GM19239 (cell line): ENCODE measurements around a stretch of chr13.

GRCh38 chr13:103170180-103170403 is 103.9 kb upstream of the SLC10A2 start:
- RRBS = no CpG with 5 or more reads among the region's 5 CpGs

GRCh38 chr13:106095663-106096354 is 439.7 kb downstream of the EFNB2 start:
- RRBS = no CpG with 5 or more reads among the region's 8 CpGs

- RRBS = no CpG with 5 or more reads among the region's 6 CpGs
Measured at GRCh38 chr13:106475724-106476274, 59.7 kb downstream of the EFNB2 start.

GRCh38 chr13:107724165-107724727 is 143.1 kb downstream of the NALF1 start:
- RRBS = no CpG with 5 or more reads among the region's 5 CpGs

GRCh38 chr13:108402918-108403403 is 133.4 kb downstream of the TNFSF13B start:
- RRBS = no CpG with 5 or more reads among the region's 4 CpGs

- RRBS = no CpG with 5 or more reads among the region's 14 CpGs
Measured at GRCh38 chr13:109155018-109155928, 525.9 kb downstream of the MYO16 start.

DNA sequence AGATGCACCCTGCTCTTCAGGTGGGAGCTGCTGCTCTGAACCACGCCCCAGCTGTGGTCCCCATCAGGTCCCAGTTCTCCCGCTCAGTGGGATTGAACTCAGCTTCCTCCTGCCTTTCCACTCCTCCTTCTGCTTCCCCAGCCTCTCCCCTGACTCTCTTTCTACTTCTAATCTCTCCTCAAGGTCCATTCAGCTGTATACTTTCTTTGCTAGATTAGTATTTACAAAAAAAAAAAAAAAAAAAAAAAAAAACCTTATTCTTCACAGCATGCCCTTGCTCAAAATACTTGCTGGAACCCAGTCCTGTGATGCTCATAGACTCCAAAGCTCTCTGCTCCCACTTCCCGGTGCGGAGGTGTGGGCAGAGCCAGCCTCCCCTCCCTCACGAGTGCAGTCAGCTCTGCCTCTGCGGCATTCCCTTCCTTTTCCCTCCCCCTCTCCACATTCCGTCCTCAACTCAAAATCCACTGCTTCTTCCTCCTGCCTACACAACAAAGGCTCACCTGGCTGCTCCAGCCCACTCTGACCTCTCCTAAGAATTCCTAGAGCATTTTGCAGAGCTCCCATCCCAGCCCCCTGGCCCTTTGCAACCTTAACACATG is 527.7 kb downstream of the MYO16 start:
- RRBS = no CpG with 5 or more reads among the region's 7 CpGs

GRCh38 chr13:109274092-109274570 is 512.3 kb downstream of the IRS2 start:
- RRBS = no CpG with 5 or more reads among the region's 2 CpGs

- RRBS = no CpG with 5 or more reads among the region's 9 CpGs
Measured at GRCh38 chr13:109412653-109412915, 373.8 kb downstream of the IRS2 start.

- RRBS = no CpG with 5 or more reads among the region's 12 CpGs
Measured at GRCh38 chr13:109569856-109570823, 216.2 kb downstream of the IRS2 start.

- RRBS = no CpG with 5 or more reads among the region's 35 CpGs
Measured at GRCh38 chr13:109704443-109705807, 81.5 kb downstream of the IRS2 start.

DNA sequence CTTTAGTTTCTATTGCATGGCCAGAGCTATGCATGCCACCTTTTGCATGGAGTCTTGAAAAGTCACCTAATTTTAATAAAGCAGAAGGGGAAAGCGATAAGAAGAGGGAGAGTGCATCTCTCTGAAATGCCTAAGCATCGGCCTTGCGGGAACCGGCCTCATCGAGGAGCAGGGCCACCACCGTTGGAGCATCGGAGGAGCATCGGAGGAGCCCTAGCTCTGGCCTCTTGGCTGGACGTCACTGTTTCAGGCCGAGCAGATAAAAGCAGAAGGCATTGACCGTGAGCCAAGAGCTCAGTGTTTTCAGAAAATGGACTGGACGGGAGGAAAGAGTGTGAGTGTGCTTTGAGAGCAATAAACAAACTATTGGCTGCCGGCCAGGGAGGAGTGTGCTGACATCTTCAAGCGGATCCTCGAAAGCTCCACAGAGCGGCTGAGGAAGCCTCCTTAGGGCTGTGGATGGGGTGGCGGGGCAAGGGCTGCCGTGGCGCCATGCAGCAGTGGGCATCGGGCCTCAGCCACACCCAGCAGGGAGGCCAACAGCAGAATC is 41.9 kb downstream of the IRS2 start:
- RRBS = no CpG with 5 or more reads among the region's 20 CpGs

GRCh38 chr13:109754445-109755146 is 31.8 kb downstream of the IRS2 start:
- RRBS = 78% methylated on average over 3 of the region's 12 CpGs

DNA sequence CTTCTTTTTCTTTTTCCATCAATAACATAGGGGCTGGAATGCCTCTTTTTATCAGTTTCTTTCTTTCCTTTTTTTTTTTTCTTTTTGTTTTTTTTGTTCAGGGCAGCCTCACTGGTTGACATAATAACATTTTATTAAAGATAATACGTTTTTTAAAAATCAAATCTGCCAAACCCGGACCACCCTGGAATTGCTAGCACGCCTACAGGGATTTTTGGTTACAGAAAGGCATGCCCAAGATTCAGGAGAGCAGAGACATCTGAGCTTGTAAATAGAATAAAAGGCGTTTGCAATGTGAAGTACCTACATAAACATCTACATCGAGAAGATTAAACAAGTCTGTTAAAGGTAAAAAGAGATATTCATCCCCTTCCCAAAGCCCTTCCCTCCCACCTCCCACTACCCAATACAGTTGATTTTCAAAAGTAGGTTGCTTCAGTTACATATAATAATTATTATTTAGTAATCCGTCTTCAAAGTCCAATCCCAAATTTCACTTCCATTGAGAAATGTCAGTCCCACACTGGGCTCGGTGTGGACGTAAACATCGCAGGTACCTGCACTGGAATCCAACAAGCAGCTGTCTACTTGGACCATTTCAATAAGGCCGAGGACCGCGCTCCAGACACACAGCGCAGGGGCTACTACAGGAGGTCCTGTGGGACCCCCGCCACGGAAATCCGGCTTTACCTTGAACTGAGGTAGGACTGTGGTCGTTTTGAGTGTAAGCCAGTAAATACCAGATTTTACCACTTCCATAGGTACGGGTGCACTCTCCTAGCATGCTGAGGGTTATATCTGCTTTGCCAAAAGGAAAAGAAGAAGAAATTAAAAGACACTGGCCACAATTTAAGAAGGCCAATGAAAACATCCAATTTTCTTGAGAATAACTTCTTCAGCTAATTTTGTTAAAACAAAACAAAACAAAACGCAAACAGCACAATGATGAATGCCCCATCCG is 31.0 kb downstream of the IRS2 start:
- RRBS = no CpG with 5 or more reads among the region's 20 CpGs

GRCh38 chr13:109760395-109761059 is 25.9 kb downstream of the IRS2 start:
- RRBS = no CpG with 5 or more reads among the region's 11 CpGs

DNA sequence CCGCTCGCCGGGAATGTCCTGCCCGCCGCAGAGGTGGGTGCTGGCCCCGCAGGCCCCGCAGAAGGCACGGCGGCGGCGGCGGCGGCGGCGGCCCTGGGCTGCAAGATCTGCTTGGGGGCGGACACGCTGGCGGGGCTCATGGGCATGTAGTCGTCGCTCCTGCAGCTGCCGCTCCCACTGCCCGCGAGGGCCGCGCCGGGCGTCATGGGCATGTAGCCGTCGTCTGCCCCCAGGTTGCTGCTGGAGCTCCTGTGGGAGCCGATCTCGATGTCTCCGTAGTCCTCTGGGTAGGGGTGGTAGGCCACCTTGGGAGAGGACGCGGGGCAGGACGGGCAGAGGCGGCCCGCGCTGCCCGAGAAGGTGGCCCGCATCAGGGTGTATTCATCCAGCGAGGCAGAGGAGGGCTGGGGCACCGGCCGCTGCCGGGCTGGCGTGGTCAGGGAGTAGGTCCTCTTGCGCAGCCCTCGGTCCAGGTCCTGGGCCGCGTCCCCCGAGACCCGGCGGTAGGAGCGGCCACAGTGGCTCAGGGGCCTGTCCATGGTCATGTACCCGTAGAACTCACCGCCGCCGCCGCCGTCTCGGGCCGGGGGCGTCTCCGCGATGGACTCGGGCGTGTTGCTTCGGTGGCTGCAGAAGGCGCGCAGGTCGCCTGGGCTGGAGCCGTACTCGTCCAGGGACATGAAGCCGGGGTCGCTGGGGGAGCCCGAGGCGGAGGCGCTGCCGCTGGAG is 2.3 kb downstream of the IRS2 start:
- RRBS = 84% methylated on average over 16 of the region's 78 CpGs

DNA sequence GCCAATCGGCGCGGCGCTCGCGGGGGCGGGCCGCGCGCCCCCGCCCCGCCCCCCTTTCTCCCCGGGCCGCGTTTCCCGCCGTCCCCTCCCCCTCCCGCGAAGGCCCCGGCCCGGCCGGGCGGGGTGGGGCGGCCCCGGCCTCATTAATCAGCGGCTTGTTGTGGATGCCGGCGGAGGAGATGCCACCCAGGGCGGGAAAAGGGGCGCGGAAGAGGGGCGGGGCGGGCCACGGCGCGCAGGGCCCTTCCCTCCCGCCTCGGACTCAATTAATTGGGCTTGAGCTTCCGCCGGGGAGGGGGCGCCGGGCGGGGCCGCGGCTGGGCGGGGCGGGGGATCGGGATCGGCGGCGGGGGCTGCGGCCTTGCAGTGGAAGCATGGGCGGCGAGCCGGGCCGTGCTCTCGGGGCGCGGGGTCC is 343 bp upstream of the IRS2 start:
- RRBS = 2% methylated on average over 16 of the region's 59 CpGs

DNA sequence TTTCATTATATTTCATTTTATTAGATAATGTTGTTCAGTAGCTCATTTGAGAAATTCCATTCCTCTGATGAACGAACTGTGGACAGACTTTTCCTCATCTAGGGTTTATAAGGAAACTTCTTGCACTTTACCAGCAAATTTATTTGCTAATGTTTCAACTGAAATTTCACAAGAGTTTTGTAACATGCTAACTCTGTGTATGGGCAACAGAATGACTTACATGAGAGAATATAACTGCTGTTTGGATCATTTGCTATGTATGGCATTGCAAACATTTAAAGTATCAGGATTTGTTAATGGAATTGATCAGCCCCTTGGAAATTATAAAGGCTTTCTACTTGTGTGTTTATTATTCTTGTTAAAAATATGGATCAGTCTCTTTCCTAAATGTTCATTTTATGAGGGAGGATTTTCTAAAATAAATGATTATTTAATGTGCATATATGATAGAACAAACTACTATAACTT is 3.8 kb upstream of the IRS2 start:
- RRBS = no CpG with 5 or more reads among the region's 1 CpG

DNA sequence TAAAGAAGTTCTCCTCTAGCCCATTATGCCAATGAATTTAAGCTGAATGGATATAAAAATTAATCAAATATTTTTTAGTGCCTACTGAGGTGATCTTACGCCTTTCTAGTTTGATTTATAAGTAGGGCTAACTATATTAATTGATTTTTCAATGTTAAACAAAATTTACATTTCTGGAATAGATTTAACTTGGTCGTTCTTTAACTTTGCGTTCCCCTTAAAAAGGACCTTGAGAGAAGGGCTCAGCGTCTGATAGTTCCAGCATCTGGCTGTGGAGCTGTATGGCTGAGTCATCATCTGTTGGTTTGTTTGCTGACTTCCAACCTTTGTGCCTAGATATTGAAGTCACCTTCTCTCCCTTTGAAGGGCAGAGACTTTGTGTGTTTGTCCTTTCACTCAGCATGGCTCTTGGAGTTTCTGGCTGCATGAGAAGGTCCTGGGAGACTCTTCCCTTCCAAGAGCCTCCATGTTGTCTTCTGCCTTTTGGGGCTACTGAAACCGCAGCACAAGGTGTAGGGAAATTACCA is 16.5 kb upstream of the IRS2 start:
- RRBS = no CpG with 5 or more reads among the region's 5 CpGs